Cerebral cortex (tissue), 2 donors: ENCODE data around the gene ZNF585A.

DNA sequence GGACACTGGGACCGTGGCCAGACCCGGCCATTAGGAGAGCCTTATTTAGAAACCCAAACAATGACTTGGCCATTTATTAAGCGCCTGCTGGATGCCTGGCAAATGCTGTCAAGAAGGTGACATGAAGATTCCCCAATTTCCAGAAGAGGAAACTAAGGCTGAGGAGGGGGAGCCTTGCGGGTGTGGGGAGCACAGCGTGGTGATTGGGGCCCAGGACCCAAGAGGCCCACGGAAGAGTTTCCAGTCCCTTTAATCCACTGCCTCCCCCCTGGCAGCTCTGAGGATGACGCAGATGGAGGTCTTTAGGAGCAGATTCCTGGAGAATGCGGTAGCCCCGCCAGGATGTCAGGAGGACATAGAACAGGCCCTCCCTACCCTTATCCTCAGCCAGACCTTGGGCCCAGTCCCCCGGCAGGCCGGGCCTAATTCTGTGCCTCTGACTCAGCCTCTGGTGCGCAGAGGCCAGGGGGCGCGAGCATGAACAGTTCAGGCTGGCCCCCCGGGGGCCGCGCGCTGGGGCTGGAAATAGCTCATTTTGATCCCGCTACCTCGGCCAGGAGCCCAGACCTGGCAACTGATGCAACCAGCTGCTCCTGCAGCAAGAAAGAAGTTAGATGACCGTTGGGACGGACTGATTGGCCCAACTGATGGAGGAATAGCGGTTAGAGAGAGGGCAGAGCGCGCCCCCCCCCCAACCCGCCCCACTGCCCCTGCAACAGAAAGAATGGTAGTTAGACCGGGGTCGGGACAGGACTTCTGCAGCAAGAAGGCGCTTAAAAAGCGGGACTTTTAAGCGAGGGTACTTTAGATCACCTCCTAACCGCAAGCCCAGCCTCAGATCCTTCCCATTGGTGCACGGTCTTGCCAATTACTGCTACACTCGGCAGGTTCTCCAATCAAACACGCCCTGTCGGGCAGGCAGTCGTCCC lies 530 bp upstream of the HSPB6 start:
- PRO-cap, 2 experiments: peak in 1 of 2 experiments; most common minus-strand start position 843 of the sequence (in 1)

GRCh38 chr19:35767095-35768290 lies 7.9 kb upstream of the ARHGAP33 start:
- PRO-cap, 2 experiments: peak in 1 of 2 experiments; most common minus-strand start chr19:35767435 (in 1)

GRCh38 chr19:35890720-35891429 lies 11.5 kb upstream of the HCST start:
- PRO-cap, 2 experiments: no peak in any of the 2 experiments

DNA sequence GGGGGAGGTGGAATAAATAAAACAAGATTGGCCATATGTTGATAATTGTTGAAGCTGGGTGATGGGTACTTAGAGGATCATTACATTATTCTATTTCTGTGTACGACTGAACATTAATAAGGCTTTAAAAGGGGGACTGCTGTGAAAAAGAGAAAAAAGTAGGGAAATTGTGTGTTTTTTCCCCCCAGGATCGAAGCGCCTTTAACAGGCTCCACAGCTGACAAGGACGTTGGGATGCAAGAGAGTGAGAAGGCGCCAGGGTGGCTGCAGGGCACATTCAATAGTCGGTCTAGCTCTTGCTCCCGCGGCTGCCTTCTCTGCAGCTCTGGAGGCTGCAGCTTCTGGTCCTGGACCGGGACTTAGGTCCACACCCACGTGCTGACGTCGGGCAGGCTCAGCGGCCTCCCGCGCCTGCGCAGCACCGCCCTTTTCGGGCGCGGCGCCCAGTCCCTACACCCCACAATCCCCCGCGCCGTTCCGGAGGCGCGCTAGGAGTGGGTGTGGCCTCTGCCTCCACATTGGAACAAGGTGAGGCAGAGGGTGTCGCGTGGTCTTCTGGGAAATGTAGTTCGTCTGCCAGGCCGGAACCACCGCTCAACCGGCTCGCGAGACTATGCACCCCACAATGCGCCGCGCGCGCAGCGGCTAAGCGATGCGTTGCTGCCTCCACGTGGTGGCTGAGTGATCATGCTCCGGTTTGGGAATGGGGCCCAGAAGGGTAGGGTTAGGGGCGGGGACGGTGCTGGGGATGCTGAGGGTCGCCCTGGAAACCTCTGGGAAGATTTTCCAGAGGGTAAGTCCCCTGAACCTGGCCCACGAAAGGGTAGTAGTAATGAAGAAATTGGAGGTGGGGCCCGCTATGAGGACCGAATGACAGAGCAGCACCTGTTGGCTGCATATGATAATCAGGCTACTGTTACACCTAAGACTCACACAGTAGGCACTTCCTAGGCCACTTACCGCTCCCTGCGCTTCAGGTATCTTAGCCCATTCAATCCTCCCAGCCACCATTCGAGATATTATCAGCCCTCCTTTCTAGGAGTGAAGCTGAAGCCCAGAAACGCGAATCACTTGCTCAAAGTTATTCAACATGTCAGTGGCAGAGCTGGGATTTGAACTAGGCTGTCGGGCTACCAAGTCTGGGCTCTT lies 4.7 kb upstream of the LRFN3 start:
- PRO-cap, 2 experiments: peak in 2 of 2 experiments; most common plus-strand start position 247 of the sequence (in 1); most common minus-strand start position 231 of the sequence (in 1)

GRCh38 chr19:36136878-36137516 lies 2.9 kb upstream of the CAPNS1 start:
- PRO-cap, 2 experiments: no peak in any of the 2 experiments

GRCh38 chr19:36151111-36152001 lies 891 bp downstream of the COX7A1 start:
- PRO-cap, 2 experiments: peak in 1 of 2 experiments; most common plus-strand start chr19:36151710 (in 1); most common minus-strand start chr19:36151407 (in 1)

- PRO-cap, 2 experiments: no peak in any of the 2 experiments
These were observed 6.2 kb upstream of the COX7A1 start for GRCh38 chr19:36158309-36158921.

- PRO-cap, 2 experiments: no peak in any of the 2 experiments
These were observed 17.0 kb upstream of the COX7A1 start for GRCh38 chr19:36169195-36169784.

DNA sequence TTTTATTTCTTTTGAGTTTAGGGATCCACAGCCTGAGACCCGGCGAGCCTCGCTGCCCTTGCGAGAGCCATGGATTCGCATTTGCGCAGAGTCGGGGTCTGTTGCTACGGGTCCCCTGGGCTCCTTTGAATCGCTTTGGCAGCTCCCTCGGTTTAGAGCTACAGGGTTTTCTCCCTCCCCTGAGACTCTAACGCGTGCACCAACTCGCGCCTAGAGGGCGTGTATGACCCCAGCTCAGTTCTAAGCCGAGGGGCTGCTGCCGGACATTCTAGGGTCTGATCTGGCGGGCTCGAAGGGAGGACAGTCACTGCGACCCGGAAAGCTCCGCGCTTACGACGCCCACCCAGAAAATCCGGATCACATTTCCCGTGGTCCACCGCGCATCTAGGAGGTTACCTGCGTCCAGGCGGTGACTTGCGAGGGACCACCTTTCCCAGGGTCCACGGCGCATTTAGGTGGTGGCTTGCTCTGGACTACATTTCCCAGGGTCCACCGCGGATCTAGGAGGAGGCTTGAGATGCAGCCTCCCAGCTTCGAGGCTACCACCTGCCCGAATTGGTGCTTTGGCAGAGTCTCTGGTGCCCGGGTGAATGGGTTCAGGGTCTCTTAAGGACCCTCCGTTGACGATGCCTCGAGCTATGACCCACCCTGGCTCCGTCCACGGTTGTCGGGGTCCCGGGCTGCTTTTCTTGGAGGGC lies 30.3 kb downstream of the ZNF146 start:
- PRO-cap, 2 experiments: peak in 1 of 2 experiments; most common plus-strand start position 492 of the sequence (in 1); most common minus-strand start position 343 of the sequence (in 1)

DNA sequence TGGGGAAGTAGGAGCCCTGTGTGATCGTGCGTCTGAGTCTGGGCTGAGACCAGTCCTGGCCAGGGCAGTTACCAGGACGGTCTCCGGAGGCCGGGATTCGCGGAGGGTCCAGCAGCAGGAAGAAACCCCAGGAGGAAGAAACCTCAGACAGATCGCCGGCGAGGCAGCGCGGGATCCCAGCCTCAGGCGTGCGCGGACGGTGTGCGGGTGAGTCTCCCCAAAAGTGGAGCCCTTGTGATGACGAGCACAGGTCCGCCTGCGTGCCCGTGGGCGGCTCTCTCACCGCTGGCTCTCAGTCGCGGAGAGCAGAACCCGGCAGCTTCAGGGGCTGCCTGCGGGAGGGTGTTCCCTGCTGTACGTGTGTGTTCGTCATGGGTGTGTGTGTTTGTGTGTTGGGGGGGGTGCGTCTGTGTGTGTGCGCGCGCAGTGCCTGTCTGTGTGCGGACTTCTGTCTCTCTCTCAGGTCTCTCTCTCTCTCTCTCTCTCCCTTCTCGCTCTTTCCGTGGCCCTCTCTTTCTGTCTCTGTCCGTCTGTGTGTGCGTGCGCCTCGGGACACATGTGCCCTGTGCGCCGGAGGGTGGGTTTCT lies 56.9 kb downstream of the ZNF146 start:
- PRO-cap, 2 experiments: no peak in any of the 2 experiments

GRCh38 chr19:36309342-36309761 lies 69.6 kb downstream of the ZFP14 start:
- PRO-cap, 2 experiments: no peak in any of the 2 experiments

GRCh38 chr19:36529204-36529568 lies 1.1 kb upstream of the ZNF260 start:
- PRO-cap, 2 experiments: no peak in any of the 2 experiments

- PRO-cap, 2 experiments: no peak in any of the 2 experiments
These were observed 1.5 kb downstream of the ZNF850 start for GRCh38 chr19:36771169-36771428.

GRCh38 chr19:36851597-36851825 lies 835 bp downstream of the ZNF345 start:
- PRO-cap, 2 experiments: no peak in any of the 2 experiments

- PRO-cap, 2 experiments: peak in 1 of 2 experiments; most common plus-strand start chr19:36973219 (in 1); most common minus-strand start chr19:36973074 (in 1)
These were observed 57.2 kb downstream of the ZNF568 start for GRCh38 chr19:36972944-36974196.

DNA sequence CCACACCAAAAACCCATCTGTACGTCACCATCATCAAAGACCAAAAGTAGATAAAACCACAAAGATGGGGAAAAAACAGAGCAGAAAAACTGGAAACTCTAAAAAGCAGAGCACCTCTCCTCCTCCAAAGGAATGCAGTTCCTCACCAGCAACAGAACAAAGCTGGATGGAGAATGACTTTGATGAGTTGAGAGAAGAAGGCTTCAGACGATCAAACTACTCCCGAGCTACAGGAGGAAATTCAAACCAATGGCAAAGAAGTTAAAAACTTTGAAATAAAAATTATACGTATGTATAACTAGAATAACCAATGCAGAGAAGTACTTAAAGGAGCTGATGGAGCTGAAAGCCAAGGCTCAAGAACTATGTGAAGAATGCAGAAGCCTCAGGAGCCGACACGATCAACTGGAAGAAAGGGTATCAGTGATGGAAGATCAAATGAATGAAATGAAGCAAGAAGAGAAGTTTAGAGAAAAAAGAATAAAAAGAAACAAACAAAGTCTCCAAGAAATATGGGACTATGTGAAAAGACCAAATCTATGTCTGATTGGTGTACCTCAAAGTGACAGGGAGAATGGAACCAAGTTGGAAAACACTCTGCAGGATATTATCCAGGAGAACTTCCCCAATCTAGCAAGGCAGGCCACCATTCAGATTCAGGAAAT lies 39.3 kb downstream of the ZNF420 start:
- PRO-cap, 2 experiments: no peak in any of the 2 experiments

- PRO-cap, 2 experiments: peak in 1 of 2 experiments; most common plus-strand start chr19:37172774 (in 1); most common minus-strand start chr19:37172741 (in 1)
These were observed at the start of gene ZNF585A for GRCh38 chr19:37172292-37173059. Gene ZNF585A, minus strand, starts transcription at chr19:37172695.

GRCh38 chr19:37317386-37318367 lies 16.8 kb upstream of the ZNF875 start:
- PRO-cap, 2 experiments: peak in 1 of 2 experiments; most common plus-strand start chr19:37317902 (in 1); most common minus-strand start chr19:37317665 (in 1)

GRCh38 chr19:37362624-37363329 lies 8.1 kb upstream of the ZNF527 start:
- PRO-cap, 2 experiments: no peak in any of the 2 experiments

DNA sequence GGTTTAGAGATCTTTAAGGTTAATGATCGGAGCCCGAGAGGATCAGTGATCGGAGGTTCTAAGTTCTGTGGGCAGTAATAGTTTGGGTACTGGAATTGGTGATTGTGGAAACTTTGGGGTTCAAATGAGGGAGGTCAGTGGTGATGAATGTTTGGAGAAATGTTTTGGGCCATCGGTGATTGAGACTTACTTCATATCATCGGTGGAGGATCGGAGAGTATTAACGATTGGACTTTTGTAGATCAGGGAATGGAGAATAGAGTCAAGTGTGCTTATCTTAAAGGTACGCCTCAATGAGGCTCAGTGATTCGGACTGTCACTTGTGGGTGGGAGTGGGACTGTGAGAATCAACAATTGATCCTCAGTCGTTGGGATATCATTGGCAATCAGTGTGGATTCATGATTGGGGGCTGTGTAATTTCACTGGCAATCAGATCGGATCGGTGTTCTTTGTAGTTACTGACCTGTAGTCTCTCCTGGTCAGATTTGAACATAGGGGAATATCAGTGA lies 678 bp downstream of the ZNF793 start:
- PRO-cap, 2 experiments: no peak in any of the 2 experiments